Left common carotid artery plus branches (tissue), 1 donor: ENCODE data around the genes MPIG6B and HSPA1B.

GRCh38 chr6:31723116-31723972, at the start of gene MPIG6B:
MPIG6B (plus strand) TSS chr6:31723373.
- PRO-cap: no peak

GRCh38 chr6:31731847-31732645, 2.9 kb upstream of the DDAH2 start:
- PRO-cap: no peak

GRCh38 chr6:31758909-31760125, 3.1 kb upstream of the SAPCD1 start:
- PRO-cap: no peak

- PRO-cap: no peak
Observed at GRCh38 chr6:31762805-31763941, 717 bp downstream of the SAPCD1 start.

DNA sequence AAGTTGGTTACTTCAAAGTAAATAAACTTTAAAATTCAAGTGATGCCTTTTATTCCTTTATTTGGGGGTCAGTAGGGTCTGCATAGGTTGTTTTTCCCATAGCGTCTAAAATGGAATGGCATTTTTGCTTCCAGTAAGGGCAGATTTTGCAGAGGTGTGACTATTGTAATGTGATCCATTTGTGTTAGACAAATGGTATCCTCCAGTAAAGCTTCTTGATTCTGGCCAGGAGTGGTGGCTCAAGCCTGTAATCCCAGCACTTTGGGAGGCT, 2.5 kb downstream of the HSPA1A start:
- PRO-cap: no peak

DNA sequence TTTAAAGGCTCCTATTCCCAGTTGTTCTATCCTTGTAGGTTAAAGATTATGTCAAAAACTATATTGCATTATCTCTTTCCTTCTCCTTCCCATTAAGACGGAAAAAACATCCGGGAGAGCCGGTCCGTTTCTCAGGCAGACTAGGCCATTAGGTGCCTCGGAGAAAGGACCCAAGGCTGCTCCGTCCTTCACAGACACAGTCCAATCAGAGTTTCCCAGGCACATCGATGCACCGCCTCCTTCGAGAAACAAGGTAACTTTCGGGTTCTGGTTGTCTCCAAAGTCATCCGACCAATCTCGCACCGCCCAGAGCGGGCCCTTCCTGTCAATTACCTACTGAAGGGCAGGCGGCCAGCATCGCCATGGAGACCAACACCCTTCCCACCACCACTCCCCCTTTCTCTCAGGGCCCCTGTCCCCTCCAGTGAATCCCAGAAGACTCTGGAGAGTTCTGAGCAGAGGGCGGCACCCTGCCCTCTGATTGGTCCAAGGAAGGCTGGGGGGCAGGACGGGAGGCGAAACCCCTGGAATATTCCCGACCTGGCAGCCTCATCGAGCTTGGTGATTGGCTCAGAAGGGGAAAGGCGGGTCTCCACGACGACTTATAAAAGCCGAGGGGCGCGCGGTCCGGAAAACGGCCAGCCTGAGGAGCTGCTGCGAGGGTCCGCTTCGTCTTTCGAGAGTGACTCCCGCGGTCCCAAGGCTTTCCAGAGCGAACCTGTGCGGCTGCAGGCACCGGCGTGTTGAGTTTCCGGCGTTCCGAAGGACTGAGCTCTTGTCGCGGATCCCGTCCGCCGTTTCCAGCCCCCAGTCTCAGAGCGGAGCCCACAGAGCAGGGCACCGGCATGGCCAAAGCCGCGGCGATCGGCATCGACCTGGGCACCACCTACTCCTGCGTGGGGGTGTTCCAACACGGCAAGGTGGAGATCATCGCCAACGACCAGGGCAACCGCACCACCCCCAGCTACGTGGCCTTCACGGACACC, at the start of gene HSPA1B:
TSS of gene HSPA1B (plus strand) at position 633 of the 986 bp plus-strand sequence.
- PRO-cap: unidirectional peak, minus-strand start at position 135 of the sequence; bidirectional peak, plus-strand start at position 632 of the sequence, minus-strand start at position 397 of the sequence

- PRO-cap: no peak
Observed at GRCh38 chr6:31838965-31840274, 11.9 kb downstream of the HSPA1B start.

- PRO-cap: no peak
Observed at GRCh38 chr6:31847303-31848296, 15.0 kb downstream of the NEU1 start.

GRCh38 chr6:31951663-31952306, 5.9 kb downstream of the CFB start:
- PRO-cap: no peak

- PRO-cap: no peak
Observed at GRCh38 chr6:31965575-31966005, 6.3 kb downstream of the DXO start.

DNA sequence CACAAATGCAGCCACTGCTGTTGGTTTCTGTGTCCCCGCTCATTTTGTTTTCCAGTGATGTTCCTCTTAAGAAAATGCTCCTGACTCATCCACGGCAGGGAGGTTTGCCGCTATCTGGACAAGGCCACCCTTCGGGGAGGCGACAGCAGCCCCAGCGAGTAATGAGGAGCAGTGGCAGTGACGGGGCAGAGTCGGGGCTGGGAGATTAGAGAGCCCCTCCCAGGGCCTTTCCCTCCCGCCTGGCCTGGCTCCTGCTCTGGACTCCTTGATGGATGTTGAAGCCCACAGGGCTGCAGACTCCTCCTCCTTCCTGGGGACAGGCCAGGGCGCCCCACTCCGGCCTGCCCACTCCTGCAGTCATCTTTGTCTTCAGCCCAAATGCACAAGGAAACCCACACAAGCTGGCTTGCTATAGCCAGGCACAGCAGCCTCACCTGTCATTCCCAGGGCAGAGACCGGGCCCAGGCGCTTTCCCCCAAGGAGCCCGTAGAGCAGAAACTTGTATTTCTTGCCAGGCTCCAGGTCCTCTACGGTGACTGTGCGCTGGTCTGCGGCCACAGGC, 7.6 kb downstream of the CYP21A2 start:
- PRO-cap: no peak

GRCh38 chr6:32104588-32105006, 4.5 kb downstream of the TNXB start:
- PRO-cap: no peak

DNA sequence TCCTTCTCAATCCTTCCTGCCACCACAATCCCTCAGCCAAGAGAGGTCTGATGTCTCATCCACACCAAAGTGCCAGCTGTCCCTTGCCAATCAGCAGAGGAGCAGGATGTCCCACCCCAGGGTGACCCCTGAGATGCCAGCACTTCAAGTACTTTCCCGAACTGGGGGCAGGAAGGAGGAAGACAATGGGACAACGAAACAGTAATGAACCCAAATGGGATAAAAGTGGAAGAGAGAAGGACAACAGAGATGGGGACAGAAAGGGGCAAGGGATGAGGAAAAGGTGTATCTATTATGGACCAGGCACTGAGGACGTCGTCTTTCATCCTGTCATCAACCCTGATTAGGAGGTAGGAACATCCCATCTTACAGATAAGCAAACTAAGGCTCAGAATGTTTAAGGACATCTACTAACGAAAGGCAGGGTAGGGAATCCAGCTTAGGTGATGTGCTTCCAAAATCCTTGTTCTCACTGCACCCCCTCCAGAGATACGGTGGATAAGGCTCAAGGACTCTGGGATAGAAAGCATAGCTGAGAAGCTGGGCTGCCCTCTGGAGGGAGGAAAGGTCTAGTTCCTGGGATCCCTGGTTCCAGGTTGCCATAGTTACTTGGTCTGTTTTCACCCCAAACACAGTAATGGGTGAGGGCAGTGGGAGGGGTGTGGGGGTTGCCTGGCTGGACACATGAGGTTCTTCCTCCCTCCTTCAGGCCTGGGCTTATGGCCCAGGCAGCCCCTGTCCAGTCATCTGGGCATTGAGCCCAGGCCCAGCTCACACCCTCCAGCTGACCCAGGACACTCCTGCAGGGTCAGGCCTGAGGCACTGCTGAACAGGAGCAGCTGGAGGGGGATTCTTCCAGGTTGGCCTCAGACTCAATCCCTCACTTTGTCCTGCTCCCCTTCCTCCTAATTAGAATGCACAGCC, 4.6 kb upstream of the TNXB start:
- PRO-cap: no peak

DNA sequence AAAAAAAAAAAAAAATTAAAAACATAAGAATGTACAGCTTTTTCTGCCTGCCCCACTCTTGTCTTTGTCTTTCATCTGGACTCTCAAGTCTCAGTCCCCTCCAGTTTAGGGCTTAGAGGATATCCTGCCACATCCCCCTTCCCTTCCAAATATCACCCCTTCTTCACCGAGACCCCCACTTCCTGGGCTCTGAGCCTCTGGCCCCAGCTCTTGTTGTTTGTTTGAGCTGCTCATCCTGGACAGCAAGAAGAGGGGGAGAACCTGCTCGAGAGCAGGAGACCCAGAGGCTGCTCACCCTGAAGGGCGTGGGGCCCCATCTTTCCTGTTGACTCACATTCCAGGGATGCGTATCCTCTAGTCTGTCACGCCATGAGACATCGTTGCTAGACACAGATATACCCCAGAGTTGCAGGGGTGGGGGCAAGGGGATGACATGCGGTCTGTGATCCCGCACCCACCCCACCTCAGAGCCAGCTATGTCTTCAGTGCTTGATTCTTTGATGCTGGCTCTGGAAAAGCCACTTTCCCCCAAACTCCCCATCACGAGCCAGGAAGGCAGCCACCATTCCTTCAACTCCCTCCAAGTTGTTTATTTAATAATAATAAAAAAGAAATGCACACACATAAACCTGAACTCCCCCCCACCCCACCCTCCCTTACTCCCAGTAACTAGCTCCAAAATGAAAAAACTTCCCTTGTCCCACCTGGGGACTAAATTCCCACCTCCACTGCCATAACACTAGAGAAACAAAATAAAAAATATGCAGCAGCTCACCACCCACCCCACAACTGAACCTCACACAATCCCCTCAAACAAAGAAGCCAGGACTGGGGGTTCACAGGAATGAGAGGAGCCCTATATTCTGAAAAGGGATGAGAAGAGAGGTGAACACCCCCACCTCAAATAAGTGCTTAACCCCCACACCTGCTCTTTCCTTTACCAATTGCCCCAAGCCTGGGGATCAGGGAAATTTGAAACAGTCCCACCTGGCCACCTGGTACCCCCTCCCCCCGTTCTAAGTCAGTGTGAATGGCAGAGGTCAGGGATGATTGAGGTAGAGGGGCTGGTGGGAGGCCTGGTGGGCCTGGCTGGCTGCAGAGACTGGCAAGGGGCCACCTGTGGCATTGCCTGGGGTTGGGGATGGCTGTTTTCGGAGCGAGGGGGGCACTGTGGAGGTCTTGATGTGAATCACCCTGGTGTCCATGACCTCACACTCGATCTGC, 6.0 kb upstream of the TNXB start:
- PRO-cap: no peak

DNA sequence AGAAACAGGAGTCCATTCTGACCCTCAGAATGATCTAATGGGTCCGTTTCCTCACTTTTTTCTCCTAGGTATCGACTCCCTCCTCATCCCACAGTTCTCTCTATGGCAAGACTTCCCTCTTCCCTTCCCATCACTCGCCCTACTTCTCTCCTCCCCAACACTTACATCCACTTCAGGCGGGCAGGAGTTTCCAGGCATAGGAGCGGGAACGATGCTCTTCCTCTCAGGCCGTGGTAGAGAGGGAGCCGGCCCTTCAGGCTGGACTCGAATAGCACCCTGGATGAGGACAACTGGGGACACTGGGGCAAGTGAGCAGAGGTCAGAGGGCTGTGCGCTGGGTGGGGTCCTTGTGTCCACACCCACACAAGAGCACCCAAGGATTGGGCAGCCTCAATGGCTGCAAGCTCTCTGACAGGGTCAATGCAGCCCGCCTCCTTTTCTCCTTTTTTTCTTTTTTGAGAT, 8.4 kb downstream of the ATF6B start:
- PRO-cap: no peak

GRCh38 chr6:32150305-32150709, 1.4 kb downstream of the PRRT1 start:
- PRO-cap: no peak

DNA sequence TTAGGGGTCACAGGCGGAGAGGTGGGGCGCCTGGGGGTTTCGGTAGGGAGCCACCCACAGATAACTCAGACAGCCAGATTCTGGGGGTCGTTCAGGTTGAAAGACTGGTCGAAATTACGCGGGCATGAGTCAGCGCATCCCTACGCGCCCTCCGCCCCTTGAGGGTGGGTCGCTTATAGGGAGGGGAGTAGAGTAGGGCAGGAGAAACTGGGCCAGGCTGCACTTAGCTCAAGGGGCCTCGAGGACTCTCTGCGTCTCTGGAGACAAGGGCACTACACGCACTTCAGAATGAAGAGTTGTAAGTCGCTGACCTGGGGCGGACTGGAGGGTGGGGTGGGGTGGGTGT, 629 bp upstream of the PPT2 start:
- PRO-cap: unidirectional peak, plus-strand start at position 203 of the sequence

GRCh38 chr6:32176896-32177519, 1.1 kb upstream of the AGPAT1 start:
- PRO-cap: no peak

DNA sequence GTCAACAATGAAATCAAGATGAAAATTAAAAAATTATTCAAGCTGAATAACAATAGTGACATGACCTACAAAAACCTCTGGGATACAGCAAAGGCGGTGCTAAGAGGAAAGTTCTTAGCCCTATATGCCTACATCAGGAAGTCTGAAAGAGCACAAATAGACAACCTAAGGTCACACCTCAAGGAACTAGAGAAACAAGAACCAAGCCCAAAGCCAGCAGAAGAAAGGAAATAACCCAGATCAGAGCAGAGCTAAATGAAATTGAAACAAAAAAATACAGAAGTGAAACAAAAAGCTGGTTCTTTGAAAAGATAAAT, 47.5 kb upstream of the NOTCH4 start:
- PRO-cap: no peak

GRCh38 chr6:32664060-32665513, 1.9 kb downstream of the HLA-DQB1 start:
- PRO-cap: no peak